Myometrial cell (primary cell): Measurements from ENCODE around the genes RELA and KAT5.

DNA sequence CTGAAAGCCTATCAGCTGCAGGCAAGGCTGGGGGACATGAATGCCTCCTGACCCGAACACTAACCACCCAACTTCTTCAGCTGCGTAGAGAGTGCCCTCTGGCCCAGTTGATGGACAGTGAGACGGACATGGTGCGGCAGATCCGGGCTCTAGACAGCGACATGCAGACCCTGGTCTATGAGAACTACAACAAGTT lies 802 bp downstream of the VPS51 start:
- RAMPAGE, long total RNA: no peak

GRCh38 chr11:65116057-65116303 lies 1.5 kb downstream of the ZNHIT2 start:
- RAMPAGE, long total RNA: no peak

- RAMPAGE, long total RNA: no peak
Observed at GRCh38 chr11:65121293-65121962, 506 bp downstream of the FAU start.

DNA sequence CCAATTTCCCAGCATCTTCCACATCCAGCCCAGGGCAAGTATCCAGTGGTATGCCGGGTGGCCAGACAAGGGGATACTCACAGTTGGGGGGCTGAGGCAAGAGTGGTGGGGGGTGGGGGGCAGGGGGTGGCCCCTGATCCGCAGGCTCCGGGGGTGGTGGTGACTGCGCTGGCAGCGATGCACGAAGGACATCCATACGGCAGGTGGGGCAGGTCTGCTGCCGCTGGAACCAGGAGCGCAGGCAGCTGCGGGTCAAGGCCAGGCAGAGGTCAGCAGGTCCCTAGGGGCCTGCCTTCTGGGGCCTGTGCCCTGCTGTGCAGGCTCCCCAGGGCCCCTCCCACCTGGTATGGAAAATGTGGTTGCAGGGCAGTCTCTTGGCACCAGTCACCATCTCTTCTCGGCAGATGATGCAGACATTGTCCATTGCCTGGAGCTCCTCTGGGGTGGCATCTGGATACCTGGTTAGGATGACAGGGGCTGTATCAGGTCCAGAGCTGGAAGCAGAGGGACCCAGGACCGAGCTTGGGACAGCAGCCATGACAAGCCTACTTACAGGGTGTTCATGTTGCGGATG lies 3.7 kb downstream of the SYVN1 start:
- RAMPAGE, long total RNA: no peak

GRCh38 chr11:65290492-65291405 lies 23.9 kb upstream of the CDC42EP2 start:
- RAMPAGE, long total RNA: no peak

DNA sequence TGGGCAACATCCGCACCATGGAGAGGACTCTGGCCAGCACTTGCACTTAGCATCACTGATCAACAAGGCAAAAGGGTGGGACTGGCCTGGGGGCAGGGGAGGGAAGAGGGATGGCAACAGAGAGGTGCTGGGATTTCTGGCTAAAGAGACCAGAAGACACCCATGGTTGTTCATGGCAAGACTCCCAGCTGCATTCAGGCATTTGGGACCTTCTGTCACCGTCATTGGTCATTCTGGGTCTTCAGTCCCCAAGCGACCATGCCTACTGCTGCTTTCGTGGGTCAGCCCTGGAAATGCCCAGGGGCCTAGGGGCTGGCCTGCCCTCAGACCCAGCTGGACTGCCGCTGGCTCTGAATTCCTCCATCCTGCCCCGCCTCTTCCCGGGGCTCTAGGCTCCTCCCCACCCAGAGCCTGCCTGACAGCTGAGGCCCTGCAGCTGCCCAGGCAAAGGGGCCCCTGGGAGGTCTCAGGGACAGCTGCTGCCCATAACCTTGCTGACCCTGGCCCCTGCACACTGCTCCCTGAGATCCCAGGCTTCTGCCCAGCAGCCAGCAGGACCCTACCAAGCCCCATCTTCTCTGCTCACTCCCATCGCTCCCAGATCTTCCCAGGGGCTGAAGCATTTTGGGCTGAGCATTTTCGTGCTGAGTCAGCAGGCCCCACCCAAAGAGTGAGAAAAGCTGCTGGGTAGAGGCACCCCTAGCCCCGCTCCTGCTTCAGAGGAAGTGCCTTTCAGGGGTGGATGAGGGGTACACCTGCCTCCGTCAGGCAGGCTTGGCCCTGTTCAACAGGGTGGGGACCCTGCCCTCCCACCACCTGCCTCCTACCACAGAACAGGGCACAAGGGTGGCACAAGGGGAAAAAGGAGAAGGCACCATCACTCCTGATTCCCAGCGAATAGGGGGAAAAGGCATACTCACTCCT lies 12.8 kb upstream of the CDC42EP2 start:
- RAMPAGE, long total RNA: no peak

DNA sequence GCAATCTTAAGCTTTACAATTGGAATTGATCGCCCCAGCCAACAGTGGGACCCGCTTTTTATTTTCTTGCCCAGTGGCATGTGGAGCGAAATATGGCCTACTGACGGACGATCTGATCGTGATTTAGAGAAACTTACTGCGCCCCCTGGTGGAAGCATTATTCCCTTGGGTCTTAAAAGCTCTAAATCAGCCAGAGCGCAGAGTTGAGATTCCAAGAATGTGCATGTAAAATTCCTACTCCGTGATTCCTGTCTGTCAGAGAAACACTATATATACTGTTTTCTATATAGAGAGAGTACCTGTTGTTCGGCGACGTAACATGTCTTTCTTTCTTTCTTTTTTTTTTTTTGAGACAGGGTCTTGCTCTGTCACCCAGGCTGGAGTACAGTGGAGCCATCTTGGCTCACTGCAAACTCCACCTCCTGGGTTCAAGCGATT lies 3.7 kb upstream of the DPF2 start:
- RAMPAGE, long total RNA: no peak

- RAMPAGE, long total RNA: no peak
Observed at GRCh38 chr11:65357688-65358466, 3.3 kb downstream of the TIGD3 start.

- RAMPAGE, long total RNA: start-site peak on the plus strand at chr11:65422798-65422876, 66 and 64 reads in 2 replicates
Observed at GRCh38 chr11:65422779-65423521, 36.5 kb downstream of the FRMD8 start.

DNA sequence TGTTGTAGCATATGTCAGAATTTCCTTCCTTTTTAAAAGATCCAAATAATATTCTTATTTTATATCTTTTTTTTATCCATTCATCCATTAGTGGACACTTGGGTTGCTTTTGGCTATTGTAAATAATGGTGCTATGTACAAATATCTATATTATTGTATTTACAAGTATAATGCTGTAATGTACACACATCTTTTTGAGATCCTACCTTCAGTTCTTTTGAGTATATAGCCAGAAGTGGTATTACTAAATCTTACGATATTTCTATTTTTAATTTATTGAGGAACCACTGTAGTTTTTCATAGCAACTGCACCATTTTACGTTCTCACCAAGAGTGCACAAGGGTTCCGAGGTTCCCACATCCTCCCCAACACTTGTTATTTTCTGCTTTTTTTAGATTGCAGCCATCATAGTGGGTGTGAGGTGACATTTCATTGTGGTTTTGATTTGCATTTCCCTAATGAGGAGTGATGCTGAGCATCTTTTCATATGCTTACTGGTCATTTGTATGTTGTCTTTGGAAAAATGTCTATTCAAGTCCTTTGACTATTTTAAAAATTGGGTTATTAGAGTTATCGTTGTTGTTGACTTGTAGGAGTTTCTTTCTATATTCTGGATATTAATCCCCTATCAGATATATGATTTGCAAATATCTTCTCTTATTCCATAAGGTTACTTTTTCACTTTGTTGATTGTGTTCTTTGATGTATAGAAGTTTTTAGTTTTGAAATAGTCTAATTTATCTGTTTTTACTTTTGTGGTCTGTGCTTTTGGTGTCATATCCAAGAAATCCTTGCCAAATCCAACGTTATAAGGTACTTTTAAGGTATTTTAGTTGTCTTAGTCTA lies 45.0 kb downstream of the FRMD8 start:
- RAMPAGE, long total RNA: no peak

- RAMPAGE, long total RNA: no peak
Observed at GRCh38 chr11:65488805-65488992, 36.2 kb upstream of the SCYL1 start.

DNA sequence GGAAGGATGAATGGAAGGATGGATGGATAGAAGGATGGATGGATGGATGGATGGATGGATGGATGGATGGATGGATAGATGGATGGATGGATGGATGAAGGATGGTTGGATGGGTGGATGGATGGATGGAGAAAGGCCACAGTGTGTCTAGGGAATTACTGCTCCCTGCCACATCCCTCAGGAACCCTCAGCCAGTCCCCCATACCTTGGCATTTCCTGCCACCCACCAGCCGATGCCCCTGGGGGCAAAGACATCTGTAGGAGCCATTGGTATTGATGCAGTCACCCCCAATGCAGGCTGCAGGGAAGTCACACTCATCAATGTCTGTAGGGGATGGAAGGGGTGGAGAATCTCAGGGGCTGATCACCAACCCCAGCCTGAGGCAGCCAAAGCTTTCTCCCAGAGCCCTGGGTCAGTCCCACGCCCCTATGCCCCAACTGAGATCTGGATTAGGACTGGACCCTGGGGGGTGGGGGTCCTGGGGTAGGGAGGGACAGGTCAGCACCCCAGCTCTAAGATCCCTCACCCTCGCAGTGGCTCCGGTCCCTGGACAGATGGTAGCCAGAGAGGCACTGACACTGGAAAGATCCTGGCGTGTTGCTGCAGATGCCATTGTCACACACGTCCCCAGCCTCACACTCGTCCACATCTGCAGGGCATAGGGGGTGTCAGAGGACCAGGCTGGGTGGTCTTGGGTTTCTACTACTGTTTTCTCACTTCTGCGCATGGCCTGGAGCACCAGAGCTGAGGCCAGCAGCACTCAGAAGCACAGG lies 15.1 kb downstream of the LTBP3 start:
- RAMPAGE, long total RNA: no peak

GRCh38 chr11:65546210-65546970 lies 11.8 kb downstream of the LTBP3 start:
- RAMPAGE, long total RNA: no peak

- RAMPAGE, long total RNA: no peak
Observed at GRCh38 chr11:65593531-65594476, 1.8 kb downstream of the KCNK7 start.

GRCh38 chr11:65641672-65642757 lies 4.1 kb downstream of the SIPA1 start:
- RAMPAGE, long total RNA: no peak

DNA sequence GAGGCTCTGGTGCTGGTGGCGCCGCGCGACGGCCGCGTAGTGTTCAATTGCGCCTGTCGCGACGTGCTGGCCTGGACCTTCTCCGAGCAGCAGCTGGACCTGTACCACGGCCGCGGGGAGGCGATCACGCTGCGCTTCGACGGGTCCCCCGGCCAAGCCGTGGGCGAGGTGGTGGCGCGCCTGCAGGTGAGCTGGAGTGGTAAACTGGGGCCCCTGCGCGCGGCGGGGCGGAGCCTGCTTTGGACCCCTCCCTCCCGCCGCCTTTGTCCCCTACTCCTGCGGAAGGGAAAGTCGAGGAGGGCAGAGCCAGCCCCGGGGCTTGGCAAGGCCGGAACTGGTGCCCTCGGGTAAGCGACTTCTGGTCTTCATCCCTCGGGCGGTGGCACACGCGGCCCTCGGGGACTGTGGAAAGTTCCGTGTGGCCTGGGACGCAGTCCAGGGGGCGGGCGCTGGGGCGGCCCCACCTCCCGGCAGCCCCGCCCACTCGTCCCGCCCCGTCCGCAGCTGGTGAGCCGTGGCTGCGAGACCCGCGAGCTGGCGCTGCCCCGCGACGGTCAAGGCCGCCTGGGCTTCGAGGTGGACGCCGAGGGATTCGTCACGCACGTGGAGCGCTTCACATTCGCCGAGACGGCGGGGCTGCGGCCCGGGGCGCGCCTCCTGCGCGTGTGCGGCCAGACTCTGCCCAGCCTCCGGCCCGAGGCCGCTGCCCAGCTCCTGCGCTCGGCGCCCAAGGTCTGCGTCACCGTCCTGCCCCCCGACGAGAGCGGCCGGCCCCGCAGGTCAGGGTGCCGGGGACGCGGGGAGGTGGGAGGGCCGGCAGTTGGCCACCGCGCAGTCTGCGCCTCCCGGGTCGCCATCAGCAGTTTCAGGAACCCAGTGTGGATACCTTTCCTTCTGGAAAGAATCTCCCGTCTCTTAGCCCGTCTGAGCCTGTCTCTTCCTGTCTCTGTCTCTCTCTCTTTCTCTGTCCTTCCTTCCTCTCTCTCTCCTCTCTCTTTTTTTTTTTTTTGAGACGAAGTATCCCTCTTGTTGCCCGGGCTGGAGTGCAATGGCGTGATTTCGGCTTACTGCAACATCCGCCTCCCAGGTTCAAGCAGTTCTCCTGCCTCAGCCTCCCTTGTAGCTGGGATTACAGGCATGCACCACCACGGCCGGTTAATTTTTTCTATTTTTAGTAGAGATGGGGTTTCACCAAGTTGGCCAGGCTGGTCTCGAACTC lies 9.4 kb downstream of the SIPA1 start:
- RAMPAGE, long total RNA: no peak

GRCh38 chr11:65652385-65652787 lies 10.3 kb downstream of the RELA start:
- RAMPAGE, long total RNA: no peak

- RAMPAGE, long total RNA: no peak
Observed at GRCh38 chr11:65662175-65662672, 492 bp downstream of the RELA start.

DNA sequence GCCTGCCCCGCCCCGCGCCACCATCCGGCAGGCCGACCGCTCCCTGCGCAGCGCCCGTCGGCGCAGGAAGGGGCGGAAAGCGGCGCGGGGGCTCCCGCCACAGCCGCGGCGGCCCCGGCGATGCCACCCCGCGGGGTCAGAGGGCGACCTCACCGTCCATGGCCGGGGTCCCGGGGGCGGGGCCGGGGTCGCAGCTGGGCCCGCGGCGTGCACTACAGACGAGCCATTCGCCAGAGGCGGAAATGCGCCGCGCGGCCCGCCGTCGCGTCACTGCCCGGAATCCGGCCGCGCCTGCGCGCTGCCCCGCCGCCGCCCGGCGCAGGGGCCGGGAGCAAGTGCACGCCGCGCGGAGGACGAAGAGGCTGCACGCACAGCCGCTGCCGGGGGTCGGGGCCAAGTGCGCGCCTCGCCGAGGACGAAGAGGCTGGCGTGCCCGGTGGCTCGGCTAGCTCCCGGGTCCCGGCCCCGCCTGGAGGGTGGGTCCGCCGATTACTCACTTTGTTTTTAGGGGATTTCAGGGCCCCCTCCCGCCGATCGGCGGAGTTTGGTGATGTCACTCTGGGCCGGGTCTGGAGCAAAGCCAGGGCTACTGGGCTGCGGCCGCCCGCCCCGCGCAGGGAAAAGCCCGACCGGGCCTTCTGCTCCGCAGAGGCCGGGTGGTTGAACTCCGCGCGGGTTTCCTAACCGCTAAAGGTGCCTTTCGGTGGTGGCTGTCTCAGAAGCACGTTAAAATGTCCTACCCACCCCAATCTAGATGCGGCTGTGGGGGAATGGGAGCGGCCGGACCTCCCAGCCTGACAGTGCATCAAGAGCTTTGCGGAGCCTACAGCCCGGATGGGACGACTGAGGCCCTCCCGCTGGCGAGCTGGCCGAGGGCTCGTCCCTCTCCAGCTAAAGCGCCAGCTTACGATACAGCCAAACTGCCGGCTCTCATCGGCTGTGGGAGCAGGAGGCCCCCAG lies at the start of gene RELA:
Gene RELA, minus strand, starts transcription at position 244 of the 960 bp plus-strand sequence.
- RAMPAGE, long total RNA: start-site peak on the minus strand centred at position 261 of the sequence, 53 bp wide, 1,126 and 622 reads in 2 replicates; start-site peak on the plus strand centred at position 328 of the sequence, 25 bp wide, 9 and 20 reads in 2 replicates; start-site peak on the plus strand centred at position 610 of the sequence, 77 bp wide, 9 and 21 reads in 2 replicates; start-site peak on the plus strand centred at position 803 of the sequence, 6 bp wide, 65 and 69 reads in 2 replicates

DNA sequence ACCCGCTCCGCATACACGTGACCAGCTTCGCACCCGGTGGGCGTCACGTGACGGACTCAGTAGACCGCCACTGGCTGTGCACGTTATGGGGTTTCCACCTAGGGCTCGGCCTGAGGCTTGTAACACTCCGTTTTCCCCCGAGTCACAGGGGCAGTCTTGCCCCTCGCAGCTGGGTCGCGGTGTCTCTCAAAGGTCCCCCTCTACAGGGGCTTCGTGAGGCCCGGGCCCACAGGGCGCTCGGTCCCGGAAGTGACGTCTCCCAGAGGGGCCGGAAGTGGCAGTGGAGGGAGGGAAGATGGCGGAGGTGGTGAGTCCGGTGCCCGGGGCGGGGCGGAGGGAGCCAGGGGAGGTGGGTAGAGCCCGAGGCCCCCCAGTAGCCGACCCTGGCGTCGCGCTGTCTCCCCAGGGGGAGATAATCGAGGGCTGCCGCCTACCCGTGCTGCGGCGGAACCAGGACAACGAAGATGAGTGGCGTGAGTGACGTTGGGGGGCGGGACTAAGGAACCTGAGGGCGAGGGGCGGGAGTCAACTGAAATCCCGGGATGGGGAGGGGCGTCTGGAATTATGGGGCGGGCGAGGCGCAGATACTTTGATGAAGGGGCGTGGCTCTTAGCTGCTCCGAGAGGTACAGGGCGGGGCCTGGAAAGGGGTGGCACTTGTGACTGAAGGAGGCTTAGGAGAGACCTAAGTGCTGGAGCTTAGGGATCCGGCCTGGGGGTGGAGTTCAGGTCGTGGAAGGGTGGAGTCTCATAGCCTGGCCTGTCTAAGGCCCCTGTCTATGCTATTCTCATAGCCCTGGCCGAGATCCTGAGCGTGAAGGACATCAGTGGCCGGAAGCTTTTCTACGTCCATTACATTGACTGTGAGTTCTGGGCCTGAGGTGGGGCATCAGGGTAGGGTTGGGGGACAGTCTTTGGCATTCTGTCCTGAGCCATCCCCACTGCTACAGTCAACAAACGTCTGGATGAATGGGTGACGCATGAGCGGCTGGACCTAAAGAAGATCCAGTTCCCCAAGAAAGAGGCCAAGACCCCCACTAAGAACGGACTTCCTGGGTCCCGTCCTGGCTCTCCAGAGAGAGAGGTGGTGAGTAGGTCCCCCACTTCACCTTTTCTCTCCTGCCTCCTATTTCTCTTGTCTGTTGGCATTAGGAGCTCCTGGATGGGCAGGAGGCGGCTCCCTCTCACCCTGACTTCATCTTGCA lies at the start of gene KAT5:
Gene KAT5, plus strand, starts transcription at position 280 of the 1,204 bp plus-strand sequence.
- RAMPAGE, long total RNA: no peak